Measurements from ENCODE around the genes CST9, CST3 and CST4.

DNA sequence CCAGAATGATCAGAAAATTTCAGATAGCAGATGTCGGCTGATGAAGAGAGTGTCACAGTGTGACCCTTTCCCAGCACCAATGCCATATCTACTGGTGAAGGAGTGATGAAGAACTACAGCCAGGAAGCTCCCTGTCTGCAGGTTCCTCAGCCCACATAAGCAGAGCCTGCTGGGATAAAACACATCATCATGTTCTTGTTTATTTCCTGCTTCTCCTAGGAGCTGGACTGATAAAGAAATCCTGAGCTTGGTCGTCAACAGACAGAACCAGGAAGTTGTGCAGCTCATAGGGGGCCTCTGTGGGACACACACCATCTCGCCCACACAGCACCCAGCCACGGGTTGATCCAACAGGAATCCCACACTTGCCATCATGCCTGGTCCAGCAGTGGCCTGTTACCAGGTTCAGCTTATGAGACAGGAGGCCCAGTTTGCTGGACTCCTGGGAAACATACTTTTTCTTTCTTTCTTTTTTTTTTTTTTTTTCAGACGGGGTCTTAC, 2.8 kb upstream of the CSTL1 start:
- PRO-cap = no peak
- RAMPAGE, long total RNA = no peak

GRCh38 chr20:23605748-23606258, at the start of gene CST9:
Gene CST9 (minus strand): TSS chr20:23605917.
- PRO-cap = no peak
- RAMPAGE, long total RNA = no peak

DNA sequence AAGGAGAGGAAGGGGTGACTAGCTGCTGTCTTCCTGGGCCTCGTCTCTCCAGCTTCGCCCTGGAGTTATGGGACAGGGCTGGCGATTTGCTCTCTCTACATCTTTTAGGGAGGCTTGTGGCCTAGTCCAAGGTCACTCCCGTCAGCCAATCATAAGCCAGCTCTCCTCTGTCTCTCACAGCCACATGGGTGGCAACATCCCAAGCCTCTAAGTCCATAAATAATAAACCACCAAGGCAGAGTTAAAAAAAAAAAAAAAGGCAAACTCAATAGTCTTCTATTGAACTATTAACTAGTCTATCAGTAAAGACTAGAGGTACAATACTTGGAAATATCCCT, 7.3 kb downstream of the CST3 start:
- PRO-cap = no peak
- RAMPAGE, long total RNA = no peak

DNA sequence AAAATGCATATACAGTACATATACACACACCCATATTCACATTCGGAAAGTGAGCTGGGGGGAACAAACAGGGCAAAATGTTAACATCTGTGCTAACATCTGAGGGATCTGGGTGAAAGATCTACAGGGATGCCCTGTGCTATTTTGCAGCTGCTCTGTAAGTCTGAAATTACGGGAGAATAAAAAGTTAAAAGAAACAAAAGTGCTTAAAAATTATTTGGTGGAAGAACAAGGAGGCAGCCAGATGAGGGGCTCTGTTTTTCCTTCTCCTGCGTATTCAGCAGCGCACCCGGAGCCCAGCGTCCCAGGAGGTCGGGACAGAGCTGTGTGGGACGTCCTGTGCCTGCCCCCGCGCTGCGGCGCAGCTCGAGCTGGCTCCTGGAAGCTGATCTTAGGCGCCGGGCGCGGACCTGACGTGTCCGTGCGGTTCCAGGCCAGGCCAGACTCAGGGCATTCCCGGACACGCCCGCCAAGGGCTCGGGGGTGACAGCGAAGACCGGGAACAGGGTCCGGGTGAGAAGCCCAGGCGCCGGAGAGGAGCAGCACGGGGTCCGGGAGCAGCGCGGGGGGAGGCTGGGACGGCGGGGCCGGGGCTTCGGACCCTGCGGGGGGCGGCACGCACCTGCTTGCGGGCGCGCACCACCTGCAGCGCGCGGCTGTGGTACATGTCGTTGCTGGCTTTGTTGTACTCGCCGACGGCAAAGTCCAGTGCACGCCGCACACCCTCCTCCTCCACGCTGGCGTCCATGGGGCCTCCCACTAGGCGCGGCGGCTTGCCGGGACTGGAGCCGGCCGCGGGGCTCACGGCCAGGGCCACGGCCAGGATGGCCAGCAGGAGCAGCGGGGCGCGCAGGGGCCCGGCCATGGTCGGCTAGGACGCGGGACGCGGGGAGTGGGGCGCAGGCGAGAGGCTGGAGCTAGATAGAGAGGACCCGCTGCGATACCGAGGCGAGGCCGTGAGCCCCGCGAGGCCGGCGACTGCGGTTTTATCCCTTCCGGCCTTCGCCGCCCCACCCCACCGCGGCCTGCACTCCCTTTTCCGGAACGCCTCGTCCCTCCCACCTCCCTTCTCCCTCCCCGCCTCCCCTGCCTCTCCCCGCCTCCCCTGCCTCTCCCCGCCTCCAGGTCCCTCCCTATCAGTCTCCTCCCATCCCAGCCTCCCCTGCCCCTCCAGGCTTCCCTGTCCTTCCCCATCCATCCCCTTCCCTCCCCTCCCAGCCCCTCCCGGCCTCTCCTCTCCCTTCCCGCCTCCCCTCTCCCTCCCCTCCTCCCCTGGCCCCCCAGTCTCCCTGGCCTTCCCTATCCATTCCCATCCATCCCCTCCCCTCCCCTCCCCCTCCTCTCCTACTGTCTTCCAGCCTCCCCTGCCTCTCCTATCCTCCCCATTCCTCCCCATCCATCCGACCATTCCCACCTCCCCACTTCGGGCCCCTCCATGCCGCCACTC, at the start of gene CST3:
Gene CST3, minus strand, starts transcription at position 958 of the 1,447 bp plus-strand sequence.
- PRO-cap = bidirectional peak, plus-strand start at position 453 of the sequence, minus-strand start at position 412 of the sequence; bidirectional peak, plus-strand start at position 762 of the sequence, minus-strand start at position 760 of the sequence; bidirectional peak, plus-strand start at position 1,136 of the sequence, minus-strand start at position 980 of the sequence
- RAMPAGE, long total RNA = no peak

- PRO-cap = no peak
- RAMPAGE, long total RNA = no peak
Measured at GRCh38 chr20:23688611-23689179, at the start of gene CST4. Gene CST4 (minus strand): TSS chr20:23689038.

- PRO-cap = unidirectional peak, minus-strand start at chr20:23903000
- RAMPAGE, long total RNA = no peak
Measured at GRCh38 chr20:23902098-23903252, 22.9 kb upstream of the CST5 start.

DNA sequence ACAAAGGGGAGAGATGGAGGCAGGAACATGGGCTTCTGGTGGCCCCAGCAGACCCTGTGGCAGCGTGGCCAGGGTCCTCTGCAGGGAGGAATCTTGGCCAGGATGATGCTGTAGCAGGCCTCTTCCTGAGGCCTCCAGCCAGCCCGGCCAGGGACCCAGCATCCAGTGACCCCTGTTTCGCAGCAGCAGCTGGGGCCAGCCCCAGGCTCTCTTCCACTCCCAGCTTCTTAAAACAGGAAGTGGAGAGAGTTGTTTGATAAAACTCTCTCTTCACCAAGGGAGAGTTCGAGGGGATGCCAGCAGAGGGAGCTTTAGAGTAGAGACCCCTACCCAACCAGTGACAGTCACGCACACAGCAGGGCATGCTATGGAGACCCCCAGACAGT, 10.1 kb downstream of the GGTLC1 start:
- PRO-cap = unidirectional peak, minus-strand start at position 213 of the sequence
- RAMPAGE, long total RNA = no peak

- PRO-cap = no peak
- RAMPAGE, long total RNA = no peak
Measured at GRCh38 chr20:24148362-24148946, 159.9 kb upstream of the GGTLC1 start.

DNA sequence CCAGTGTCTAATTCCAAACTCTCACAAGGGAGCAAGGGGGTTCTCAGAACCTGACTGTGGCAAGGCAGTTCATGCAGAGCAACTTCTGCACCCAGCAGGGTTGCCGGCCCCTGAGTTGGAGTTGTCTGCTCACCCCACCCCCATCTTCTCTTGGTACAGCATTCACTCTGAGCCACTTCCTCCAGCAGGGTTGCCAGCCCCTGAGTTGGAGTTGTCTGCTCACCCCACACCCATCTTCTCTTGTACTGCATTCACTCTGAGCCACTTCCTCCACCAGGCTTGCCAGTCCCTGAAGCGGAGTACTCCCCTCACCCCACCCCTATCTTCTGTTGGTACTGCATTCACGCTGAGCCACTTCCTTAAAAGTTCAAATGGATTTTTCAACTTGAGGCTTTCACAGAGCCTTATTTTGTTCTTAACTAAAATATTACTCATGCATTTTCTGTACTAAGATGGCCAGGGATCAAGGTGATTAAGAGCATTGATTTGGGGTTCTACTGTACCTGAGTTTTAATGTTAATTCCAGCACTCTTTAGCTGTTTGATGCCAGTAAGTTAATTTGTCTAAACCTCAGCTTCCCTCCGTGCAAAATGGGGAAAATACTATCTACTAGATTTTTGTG, 79.7 kb upstream of the SYNDIG1 start:
- PRO-cap = no peak
- RAMPAGE, long total RNA = no peak

GRCh38 chr20:24887082-24887531, 62.0 kb upstream of the CST7 start:
- PRO-cap = no peak
- RAMPAGE, long total RNA = no peak

- PRO-cap = no peak
- RAMPAGE, long total RNA = no peak
Measured at GRCh38 chr20:24953575-24954313, 4.7 kb downstream of the CST7 start.

- PRO-cap = bidirectional peak, plus-strand start at chr20:25017680, minus-strand start at chr20:25017507
- RAMPAGE, long total RNA = no peak
Measured at GRCh38 chr20:25017190-25017837, 24.8 kb upstream of the APMAP start.

DNA sequence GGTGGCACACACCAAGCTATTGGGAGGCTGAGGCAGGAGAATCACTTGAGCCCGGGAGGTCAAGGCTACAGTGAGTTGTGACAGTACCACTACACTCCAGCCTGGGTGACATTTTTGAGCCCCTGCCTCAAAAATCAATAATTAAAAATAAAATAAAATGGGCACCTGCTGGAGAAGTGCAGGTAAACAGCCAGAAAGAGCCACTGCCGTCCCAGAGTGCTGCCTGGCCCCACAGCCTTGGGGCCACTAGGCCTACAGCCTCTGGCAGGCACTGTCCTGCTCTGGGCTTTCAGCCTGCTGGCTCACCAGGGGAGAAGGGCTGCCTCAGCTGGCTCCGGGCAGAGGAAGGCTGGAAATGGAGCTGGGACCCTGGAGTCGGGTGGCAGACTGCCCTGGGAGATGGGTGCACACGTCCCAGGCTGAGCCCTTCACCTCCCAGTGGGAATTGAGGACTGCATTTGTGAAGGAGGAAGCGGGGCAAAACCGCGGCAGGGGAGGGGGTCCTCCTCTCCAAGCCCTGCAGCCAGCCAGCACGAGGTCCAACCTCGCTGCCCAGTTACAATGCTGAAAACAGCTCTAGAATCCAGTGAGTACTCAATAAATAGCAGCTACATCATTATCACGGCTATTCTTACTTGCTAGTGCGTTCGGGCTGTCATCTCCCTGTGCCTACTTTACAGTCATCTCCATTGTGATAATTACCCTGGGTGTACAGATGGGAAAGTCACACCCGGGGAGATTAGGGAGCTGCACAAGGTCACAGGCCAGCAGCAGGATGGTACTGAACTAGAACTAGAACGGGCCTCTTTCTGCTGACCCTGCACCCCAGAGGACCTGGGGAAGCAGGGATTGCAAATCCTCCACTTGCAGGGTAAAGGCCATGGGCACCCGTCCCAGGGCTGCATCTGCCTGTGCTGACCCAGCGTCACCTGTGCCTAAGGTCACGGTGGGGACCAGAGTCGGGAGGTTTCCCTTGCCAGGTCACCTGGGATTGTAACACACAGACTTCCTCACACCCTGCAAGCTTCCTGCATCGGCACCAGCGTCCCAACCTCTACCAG, 13.1 kb downstream of the ACSS1 start:
- PRO-cap = no peak
- RAMPAGE, long total RNA = no peak

DNA sequence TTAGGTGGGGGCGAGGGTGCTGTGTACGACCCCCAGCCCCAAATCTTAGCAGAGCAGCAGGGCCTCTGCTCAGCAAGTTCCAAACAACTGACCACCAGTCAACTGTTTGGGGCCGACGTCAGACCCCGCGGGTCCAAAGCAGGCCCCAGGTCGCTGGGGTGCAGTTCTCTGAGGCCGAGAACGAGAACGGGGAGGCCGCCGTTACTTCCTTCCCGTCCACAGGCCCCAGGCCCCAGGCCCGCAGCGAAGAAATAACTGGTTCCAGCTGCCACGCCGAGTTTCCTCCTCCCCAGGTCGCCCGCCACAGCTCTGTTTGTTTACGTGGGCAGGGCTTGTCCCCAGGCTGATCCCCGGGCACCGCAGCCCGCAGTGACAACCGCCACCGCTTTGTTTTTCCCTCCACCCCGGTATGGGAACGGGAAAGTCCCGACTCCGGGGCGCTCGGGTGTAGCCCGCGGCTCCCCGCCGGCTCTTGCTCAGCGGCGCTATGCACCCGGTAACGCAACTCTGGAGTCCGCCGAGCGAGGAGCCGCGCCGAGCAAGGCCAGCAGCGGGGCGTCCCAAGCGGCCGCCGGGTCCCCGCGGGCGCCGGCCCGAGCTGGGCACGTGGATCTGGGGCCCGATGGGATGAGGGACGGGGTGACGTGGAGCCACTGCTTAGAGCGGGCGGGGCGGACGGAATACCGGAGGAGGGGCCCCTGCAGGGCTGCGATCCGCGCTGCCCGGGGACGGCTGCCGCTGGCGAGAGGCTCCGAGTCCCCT, 799 bp downstream of the ACSS1 start:
- PRO-cap = bidirectional peak, plus-strand start at position 504 of the sequence, minus-strand start at position 509 of the sequence; bidirectional peak, plus-strand start at position 709 of the sequence, minus-strand start at position 614 of the sequence
- RAMPAGE, long total RNA = no peak

GRCh38 chr20:25077029-25078206, 4.5 kb downstream of the VSX1 start:
- PRO-cap = unidirectional peak, plus-strand start at chr20:25077694
- RAMPAGE, long total RNA = no peak

- PRO-cap = no peak
- RAMPAGE, long total RNA = no peak
Measured at GRCh38 chr20:25216507-25216813, 20.9 kb downstream of the ENTPD6 start.

DNA sequence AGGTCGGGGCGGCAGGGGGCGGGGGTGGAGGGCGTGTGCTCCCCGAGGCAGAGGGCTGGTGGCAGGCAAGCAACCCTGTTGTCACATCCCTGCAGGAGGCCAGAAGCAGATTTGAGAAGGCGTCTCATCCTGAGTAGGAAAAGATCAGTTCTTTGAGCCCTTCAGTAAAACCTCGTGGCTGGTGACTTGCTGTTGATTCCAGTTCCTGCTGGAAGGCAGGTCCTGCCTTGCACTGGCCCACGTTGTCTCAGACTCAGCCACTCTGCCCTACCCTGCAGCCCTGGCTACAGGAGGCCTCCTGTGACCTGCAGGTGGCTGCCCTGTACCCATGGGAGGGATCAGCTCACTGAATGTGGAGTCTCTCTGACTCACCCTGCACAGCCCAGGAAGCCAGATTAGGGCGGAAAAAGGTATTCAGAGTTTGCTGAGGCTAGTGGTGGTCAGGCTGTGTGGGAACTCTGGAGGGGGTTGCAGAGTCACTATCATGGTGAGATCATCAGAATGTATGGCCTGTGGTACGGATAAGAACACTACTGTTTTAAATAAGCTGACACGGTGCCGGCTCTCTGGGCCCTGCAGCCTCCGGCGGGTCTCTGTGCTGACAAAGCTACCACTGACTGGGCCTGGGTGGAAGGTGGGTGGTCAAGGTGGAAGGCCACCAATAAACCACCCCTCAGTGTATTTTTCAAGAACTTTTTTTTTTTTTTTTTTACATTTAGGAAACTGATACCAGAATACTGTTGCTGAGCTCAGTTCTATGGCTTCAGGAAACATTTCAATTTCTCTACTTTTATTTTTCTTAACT, 24.7 kb upstream of the PYGB start:
- PRO-cap = bidirectional peak, plus-strand start at position 413 of the sequence, minus-strand start at position 348 of the sequence
- RAMPAGE, long total RNA = no peak

- PRO-cap = no peak
- RAMPAGE, long total RNA = no peak
Measured at GRCh38 chr20:25251967-25253080, 4.4 kb downstream of the PYGB start.

- PRO-cap = no peak
- RAMPAGE, long total RNA = no peak
Measured at GRCh38 chr20:25292196-25292965, 44.5 kb downstream of the PYGB start.

DNA sequence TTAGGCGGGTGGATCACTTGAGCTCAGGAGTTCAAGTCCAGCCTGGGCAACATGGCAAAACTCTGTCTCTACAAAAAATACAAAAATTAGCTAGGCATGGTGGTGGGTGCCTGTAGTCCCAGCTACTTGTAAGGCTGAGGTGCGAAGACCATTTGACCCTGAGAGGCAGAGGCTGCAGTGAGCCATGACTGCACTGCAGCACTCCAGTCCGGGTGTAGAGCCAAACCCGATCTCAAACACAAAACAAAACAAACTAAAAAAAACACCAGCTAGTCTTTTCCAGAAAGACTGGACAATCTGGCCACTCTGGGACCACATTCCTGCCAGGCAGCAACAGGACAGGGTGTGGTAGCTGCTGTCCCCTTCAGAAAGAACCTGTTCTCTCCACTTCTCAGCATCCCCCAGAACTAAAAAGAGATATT, 6.1 kb downstream of the ABHD12 start:
- PRO-cap = no peak
- RAMPAGE, long total RNA = no peak

Measured in GM23338 (cell line).